ENCODE data around the genes FRS2 and PTPRR.

GRCh38 chr12:67394458-67394976, 125.4 kb downstream of the CAND1 start:
- PRO-cap: no peak

- PRO-cap: no peak
Observed at GRCh38 chr12:67634391-67634867, 14.1 kb upstream of the DYRK2 start.

DNA sequence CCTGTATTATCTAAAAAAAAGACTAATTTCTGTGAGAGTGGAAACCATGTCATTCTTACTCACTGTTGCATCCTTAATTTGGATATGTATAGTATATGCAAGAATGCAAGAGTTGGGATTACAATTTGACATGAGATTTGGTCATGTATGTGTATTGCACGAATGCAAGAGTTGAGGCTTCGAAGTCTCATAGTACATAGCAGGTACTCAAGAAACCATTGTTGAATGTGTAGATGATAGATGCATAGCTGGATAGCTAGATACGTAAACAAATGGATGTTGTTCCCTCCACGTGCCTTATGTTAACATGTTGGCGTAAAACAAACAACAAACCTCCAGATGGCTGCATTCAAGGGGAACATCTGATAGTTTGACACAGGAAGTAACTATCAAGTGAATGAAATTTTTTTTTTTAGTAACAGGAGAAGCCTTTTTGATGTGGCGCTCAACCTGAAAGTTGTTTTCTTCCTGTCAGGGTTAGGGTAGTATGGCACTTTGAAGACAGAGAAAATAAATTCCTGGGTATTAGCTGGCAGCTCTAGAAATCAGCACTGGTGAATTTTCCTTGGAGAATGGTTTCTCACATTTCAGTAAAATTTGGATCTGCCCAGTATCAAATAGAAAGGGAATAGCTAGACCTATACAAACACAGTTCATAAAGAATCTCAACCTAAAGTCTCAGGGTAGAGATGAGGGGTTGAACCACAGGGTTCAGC, 19.0 kb upstream of the RAP1B start:
- PRO-cap: no peak

GRCh38 chr12:68666425-68667266, 20.1 kb upstream of the NUP107 start:
- PRO-cap: no peak

GRCh38 chr12:68915086-68915526, 17.9 kb downstream of the CPM start:
- PRO-cap: no peak

GRCh38 chr12:69065077-69065470, 132.1 kb upstream of the CPM start:
- PRO-cap: no peak

DNA sequence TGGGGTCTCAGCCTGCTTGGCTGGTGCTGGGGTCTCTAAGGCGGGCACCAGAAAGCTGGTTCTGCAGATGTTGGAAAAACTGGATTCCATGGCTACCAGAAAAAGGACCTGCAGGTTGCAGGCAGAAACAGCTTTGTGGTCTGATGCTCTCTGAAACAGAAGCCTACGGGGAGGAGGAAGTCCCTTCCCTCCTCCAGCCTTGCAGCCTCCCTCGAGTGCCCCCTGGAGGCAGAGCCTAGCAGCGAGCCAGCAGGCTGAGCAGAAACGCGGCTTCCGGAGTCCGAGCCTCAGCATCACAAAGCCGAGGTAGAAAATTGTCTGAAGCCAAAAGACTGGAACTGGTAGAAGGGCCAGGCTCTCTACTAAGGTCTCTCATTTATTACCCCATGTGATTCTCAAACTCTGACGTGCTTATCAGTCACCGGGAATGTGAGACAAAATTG, 82.3 kb upstream of the CPSF6 start:
- PRO-cap: no peak

- PRO-cap: no peak
Observed at GRCh38 chr12:69262128-69262907, 22.9 kb downstream of the CPSF6 start.

DNA sequence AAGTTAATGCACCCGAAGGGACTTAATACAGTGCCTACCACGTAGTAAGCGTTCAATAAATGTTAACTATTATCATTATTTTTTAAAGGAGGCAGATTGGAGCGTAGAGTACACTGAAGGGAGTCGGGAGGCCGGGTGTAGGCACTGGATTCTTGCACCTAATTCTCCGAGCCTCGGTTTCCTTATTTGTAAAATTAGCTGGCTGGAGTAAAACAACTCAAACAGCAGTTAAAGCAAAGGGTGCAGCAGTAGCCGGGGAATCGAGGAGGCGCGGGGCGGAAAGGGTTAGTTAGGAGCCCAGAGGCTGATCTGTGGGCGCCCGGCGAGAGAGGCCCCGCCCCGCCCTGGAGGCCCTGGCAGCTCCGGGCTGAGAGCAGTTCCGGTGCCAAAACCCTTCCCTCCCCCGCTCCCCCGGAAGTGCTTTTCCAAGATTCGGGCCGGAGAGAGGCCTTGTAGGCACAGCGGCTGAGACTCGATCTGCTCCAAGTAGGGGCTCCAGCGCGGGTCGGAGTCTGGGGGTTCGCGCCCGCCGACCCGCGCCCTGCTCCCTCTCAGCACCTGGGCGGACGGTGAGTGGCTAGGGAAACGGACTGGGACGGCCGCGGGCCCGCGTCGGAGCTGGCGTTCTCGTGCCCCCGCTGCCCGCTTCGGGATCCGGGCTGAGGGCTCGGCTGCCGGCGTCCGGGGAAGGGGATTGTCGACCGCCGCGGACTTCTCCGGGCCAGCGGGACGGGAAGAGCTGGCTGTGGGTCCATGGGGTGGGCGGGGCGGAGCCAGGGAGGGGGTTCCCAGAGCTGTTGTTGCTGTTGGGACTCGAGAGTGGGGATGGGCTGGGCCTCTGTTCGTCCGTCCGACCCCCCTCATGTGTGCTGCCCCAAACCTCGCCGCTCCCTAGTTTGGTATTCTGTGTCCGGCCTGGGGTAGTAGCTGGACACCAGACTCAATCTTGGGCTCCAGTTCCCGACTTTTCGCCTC, at the start of gene FRS2:
Gene FRS2, plus strand, starts transcription at position 427 of the 975 bp plus-strand sequence.
- PRO-cap: bidirectional peak, plus-strand start at position 430 of the sequence, minus-strand start at position 331 of the sequence

DNA sequence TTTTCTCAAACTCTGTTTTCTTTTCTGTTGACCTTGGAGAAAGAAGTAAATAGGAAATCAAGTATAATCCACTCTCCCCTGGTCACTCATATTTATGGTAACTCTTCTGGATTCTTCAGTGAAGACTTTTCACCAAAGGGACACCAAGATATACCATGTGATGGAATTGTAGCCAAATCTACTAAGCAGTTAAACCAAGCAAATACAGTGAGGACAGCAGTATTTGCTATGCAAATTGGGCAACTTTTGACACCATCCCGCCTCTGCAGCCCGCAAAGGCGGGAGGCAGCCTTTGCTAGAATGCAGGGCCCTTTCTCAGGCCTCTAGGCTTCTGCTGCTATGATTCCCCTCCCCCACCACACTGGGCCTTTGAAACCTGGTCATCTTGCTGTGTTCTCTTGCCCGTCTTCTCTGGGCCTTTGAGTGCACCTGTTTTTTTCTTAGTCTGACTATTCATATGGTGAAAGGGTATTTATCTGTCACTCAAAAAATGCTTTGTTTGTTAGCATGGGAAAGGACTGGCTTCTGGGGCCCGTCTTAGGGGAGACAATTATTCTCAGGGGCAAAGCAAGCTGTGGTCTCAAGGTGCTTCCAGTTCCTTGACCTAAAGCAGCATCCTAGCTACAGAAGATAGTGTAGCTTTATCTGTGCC, 108.0 kb downstream of the MYRFL start:
- PRO-cap: no peak

DNA sequence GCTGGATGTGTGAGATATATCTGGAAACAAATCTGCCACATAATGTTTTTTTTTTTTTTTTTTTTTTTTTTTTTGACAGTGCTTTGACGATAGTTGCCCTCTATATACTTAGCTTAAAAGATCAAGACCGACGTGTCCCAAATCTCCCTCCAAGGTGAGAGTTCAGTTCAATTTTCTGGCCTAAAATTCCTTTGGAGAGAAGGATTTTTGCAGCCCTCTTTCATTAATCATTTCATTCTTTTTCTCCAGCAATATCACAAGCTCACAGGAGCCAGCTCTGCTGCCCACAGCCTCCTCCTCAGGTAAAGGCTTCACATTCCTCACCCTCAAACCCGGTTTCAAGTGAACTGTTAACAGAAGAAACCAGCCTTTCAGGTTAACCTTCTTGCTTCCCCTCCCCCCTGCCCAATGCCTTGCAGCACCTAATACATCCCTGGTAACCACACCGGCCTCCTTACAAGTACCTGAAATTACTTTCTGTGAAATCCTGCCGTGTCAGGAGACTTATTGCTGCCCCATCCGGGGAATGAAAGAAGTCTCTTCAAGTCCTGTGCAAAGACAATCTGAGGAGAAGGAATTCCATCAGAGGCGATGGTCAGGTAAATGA, 111.1 kb downstream of the MYRFL start:
- PRO-cap: no peak

GRCh38 chr12:69966821-69967393, 141.9 kb downstream of the MYRFL start:
- PRO-cap: no peak

- PRO-cap: no peak
Observed at GRCh38 chr12:70244343-70244644, 1.1 kb downstream of the CNOT2 start.

DNA sequence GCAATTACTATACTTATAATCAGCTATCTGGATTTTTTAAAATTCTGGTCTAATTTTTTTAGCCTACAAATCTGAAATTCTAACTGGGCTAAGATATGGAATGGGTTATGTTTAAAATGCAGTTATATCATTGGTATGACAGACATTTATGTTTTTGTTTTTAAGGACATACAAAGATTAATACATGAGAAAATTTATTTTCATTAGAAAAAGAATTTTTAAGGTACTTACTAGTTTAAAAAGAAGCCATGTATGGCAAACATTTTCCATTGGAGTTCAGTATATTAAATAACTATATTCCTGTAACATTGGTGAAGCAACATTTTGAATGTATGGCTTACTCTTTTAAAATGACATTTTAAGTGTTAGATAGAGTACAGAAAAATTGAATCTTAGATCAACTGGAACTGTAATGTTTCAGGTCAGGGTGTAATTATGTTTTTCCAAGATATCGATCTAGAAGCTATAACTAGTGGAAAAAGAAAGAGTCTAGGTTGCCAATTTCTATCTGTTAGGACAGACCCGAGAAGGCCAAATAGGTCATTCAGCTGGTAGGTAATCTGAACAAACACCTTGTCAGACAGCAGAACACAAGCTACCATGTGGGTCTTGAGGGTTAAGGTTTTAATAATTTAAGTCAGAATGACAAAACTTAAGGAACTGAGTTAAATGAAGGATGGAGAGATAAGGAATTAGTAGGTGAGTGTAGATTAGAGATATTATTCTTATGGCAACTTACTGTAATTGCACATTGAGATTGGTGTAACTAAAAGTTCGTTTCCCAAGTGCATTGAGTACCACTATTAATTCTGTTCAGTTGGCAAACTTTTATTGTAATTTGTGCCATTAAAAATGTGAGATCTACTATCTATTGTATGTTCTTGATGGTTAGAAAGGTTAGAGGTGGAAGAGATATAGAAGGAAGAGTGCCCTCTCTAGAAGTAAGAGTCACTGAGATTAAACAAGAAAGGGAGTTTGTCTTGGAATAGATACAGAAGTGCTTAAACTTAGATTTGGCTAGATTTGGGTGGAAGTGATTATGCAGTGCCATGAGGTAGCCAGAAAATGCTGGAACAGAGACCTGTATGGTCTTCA, 44.9 kb upstream of the KCNMB4 start:
- PRO-cap: no peak

GRCh38 chr12:70365895-70366054, 315 bp upstream of the KCNMB4 start:
- PRO-cap: no peak

DNA sequence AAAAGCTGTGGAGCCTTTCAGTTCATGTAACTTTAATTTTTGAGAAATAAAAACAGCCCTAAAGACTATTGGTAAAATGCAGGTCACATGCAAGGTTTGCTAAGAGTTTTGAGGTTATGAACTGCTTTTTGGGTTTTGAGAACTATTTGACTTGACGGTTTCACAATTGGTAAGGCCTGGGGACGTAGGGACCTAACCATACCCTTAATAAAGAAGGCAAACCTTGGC, 103.3 kb downstream of the KCNMB4 start:
- PRO-cap: no peak

DNA sequence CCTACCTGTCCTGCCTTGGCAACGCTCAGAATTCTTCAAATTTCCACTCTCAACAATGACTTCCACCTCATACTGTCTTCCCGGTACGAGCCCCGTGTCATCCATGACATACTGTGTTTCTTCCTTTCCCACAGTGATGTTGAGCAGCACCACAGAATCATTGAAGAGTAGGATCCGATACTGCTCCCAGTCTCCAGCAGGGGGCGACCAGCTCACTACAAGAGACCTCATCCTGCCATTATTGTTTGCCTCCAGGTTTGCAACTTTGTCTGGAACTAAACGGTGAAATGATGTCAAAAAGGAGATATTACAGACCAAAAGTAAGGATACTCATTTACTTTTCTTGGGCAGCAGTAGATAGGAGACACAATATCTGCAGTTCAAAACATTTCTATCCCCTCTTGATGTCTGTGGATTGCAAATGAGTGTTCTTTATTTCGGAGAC, 47.2 kb downstream of the PTPRB start:
- PRO-cap: no peak

GRCh38 chr12:70920175-70921114, at the start of gene PTPRR:
Gene PTPRR, minus strand, starts transcription at chr12:70920738.
- PRO-cap: no peak

GRCh38 chr12:71117880-71118817, 39.6 kb downstream of the TSPAN8 start:
- PRO-cap: no peak

- PRO-cap: no peak
Observed at GRCh38 chr12:71141265-71141603, 16.6 kb downstream of the TSPAN8 start.

Data from colonic mucosa (tissue), 1 donor.